Aorta (tissue), 1 donor: ENCODE data around the gene NAPG.

GRCh38 chr18:9737221-9737793, 29.2 kb downstream of the RAB31 start:
- PRO-cap: no peak

DNA sequence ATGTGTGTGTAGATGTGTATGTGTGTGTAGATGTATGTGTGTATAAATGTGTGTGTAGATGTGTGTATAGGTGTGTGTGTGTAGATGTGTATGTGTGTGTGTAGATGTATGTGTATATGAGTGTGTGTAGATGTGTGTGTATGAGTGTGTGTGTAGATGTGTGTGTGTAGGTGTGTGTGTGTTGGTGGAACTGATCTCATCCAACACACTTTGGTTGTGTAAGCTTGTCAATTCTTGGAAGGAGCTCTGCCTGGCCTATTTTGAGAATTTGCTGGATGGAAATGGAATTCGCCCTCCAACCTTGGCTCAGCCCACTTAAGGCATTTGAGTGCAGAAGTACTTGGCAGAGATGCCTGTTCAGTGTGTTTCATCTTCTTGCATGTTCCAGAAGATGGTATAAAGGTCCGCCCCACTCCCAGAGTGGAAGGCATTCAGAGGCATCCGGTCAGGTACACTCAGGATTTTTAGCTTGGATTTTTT, 61.4 kb upstream of the TXNDC2 start:
- PRO-cap: no peak

DNA sequence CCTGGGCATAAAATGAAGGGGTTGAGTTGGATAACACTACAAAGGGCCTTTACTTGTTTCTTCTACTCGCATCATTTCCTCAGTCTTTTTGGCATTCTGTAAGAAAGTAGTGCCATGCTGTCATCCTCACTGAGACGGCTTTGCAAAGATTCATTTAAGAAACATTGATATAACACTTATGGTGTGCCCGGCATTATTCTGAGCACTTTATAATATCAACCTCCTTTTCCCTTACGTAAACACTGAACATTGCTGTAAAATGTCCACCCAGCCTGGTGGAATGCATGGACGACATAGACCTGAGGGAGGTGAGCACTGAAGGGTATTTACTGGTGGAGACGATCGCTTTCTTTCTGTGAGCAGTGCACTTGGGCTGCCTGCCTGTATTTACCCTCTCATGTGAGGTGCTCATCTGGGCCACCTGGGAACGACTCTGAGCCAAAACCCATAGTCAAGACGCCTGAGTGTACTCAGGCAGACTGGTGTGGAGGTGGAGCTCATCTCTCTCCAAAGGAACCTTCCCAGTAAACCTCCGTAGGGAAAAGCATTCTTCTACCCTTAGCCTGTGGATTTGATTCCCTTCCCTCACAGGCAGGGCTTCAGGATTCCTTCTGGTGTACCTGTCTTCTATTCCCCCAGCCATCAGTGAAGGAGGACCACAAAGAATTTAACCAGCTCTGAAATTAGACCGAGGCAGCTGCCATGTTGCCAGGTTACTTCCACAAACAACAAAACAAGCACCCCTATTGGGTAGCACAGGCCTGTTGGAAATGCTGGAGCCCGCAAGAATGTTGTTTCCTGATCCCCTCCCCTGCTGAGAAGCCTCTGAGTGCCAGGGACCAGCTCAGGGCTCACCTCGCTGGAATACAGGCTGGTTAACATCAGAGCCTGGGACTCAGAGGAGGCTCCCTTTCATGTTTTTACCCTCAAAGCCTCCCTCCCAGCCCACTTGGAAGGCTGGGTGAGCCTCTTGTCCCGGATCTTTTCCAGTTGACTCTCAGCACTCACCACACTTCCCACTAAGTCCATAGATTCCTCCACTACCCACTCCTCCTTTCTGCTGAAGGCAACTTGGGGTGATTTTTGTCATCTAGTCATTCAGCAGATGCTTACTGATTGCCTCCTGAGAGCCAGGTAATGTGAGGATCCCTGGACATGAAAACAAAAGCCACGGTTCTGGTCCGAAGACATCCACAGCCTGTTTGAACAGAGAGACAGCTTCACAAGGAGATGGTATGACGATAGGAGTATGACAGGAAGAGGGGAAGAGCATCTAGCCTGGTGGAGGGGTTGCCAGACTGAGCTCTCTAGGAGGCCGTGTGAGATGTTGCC, 47.4 kb upstream of the TXNDC2 start:
- PRO-cap: no peak

DNA sequence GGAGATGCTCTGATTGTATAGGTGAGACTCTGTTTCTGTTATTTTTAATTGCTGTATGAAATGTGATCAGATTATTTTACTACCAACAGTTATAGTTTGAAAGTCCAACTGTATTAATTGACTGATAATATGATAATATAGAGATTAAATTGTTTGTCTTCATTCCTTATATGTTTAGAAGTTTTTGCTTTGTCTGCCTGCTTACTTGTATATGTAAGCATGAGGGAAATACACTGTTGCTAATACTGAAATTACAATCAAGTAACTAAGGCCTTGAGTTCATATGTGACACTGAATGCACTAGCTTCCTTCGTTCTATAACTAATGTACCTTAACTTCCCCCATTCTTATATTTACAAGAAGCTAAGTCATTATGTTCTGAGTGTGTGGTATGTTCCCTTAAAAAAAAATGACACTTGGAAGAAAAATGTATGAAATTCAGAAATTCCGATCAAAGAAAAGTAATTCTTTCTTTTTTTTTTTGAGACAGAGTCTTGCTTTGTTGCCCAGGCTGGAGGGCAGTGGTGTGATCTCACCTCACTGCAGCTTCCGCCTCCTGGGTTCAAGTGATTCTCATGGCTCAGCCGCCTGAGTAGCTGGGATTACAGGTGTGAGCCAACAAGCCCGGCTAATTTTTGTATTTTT, 42.9 kb downstream of the VAPA start:
- PRO-cap: no peak

DNA sequence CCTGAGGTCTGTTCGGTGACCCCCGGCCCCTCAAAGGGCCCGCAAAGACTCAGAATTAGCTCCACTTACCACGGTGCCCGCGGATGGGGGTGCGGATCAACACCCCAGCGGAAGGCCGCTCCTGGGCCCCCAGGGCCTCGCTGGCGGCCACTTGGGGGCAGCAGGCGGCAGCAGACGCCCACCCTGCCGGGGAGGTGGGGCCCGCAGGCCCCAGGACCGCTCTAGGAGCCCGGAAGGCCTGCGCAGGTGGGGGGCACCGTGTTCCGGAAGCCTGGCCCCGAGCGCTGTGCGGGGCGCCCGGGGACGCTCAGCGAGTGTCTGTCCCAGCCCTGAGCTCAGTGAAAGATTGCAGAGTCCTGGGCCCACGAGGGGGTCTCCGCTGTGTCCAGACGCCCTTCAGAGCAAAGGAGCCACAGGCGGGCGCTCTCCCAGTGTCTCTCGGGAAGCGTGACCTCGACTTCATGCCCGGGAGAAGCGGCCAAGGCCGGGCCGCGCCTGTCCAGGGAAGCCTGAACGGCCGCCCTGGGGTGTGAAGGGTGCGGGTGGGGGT, 118.7 kb downstream of the VAPA start:
- PRO-cap: no peak

- PRO-cap: no peak
Measured at GRCh38 chr18:10140828-10141476, 227.1 kb downstream of the VAPA start.

DNA sequence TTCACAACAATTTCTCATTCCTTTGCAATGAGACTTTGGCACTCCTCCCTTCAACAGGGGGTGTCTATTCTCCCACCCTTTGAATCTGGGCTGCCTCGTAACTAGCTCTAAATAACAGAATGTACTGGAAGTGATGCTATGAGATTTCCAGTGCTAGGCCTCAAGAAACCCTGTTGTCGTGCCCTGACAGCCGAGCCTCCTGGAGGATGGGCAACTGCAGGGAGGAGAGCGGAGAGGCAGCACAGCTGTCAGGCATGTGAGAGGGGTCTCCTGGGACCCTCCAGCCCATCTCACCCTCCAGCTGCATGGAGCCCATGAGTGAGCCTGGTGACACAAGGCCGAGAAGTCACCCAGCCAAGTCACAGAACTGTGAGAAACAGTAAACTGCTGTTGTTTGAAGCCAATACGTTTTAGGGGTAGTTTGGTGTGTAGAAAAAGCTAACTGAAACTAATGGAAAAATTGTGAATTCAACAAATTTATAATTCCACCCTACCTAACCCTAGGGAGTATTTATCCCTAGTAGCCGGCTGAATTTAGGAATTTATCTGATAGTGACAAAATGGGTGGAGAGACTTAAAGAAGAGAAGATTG, 103.0 kb upstream of the APCDD1 start:
- PRO-cap: no peak

DNA sequence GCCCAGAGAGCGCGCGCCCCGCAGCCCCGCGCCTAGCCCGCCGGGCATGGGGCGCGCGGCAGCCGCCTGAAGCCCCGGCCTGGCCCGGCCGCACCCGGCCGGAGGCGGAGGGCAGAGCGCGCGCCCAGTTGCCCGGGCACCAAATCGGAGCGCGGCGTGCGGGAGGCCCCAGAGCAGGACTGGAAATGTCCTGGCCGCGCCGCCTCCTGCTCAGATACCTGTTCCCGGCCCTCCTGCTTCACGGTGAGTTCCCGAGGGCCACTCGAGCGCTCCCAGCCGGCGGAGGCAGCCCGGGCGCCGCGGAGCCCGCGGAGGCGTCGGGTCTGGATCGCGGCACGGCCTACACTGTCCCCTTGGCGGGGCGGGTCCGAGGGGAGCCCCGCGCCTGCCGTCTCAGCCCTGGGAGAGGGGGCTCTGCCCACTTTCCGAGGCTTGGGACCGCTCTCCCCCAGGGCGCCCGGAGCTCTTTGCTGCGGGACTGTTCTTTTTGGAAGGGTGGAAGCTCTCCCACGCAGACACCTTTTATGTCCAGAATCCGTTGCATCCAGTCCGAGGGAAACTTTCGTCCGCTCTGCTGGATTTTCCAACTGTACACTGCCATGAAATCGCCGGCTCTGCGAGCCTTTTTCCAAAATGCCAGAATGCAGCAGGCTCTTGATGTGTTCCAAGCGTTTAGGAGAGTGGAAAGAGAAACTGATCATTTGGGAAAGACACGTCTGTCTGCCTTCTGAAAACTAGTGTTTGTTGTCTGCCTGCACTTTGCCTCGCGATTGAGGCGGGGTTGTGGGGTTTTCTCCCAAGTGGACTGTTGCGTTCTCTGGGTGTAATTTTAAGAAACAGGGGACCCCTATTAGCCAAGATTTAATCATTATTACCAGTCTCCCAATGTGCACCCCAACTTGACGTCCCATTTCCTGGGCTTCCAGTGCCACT, 628 bp downstream of the APCDD1 start:
- PRO-cap: no peak

DNA sequence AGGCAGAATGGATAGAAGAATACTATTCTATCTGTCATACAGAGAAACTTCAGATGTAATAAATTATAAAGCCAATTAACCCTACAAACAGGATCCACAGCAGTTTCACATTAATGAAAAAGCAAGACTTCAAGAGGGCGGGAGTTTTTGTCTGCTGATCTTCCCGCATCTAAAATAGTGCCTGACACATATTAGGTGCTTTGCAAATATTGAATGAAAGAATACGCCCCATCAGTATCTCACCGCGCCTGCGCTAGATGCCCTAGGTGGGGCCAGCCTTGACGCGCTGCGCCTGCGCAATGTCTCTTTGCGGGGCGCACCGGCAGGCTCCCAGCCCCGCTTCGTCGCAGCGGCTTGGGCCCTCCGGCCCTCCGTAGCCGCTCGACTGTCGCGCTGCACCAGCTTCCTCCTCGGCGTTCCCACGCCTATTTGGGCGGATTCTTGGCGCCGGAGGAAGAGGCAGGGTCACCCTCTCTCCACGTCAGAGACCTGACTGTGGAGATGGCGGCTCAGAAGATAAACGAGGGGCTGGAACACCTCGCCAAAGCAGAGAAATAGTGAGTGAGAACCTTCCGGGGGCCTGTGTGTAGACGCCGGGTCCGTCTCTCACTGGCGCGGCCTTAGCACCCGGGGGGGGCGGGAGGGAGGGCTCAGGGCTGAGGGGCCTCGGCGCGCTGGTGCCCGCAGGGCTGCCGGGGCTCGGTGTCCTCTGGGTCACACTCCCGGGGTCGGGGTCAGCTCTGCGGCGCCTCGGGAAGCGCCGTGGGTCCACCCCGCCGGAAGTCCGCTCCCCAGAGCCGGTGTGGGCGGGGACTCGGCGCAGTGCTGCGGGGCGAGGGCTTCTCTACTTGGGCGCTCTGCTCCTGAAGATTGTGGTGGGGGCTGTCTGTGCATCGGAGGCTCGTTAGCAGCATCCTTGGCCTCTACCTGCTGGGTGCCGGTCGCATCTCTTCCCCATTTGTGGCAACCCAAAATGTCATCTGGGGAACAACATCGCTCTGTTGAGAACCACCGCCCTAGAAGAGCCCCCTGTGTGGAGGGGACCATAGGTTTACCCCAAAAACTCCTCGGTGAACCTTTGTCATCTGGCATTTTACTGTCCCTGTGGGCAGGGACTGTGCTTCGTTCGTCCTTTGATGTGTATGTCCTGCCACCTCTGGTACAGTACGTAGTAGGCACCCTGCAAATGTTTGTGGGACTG, at the start of gene NAPG:
NAPG (plus strand) TSS at position 426 of the 1,201 bp plus-strand sequence.
- PRO-cap: unidirectional peak, plus-strand start at position 436 of the sequence; bidirectional peak, plus-strand start at position 794 of the sequence, minus-strand start at position 789 of the sequence

DNA sequence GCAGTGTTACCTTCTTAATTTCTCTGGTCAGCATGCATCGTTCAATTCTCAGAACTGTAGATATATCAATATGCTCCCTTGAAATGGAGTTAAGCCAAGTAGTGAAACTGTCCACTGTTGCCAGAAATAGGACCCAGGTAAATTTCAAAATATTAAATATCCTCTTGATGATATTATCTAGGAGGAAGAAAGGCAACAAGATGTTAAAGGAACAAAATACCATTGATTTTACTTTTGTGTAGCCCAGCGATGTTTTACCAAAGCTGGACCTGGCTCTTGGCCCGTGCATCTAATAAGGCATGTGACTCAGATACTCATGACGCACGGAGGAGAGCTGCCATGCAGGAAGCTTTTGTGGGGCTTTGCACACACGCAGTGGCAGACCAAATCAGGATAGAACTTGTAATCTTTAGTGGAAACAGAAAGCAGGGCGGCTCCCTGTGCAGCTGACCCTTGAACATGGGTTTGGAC, 189.8 kb downstream of the NAPG start:
- PRO-cap: no peak

DNA sequence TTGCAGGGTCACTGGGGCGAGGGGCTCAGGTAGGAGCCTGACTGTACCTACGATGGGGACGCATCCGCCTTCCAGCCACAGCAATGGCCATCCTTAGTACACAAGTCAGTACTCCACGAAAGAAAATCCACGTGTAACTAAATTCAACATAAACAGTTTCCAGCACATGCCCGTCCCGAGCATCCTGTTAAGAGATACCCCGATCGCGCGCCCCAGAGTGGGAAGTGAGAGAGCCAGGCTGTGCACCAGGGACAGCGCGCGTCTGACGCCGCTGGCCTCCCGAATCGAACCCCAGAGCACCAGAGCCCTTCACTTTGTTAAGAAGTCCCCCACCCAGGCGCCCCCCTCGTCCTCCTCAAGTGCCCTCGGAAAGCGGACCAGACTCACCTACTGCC, 1.2 kb downstream of the PIEZO2 start:
- PRO-cap: no peak

- PRO-cap: no peak
Measured at GRCh38 chr18:11161660-11161916, 12.2 kb upstream of the PIEZO2 start.

- PRO-cap: no peak
Measured at GRCh38 chr18:11751722-11753157, 63.2 kb downstream of the GNAL start.

DNA sequence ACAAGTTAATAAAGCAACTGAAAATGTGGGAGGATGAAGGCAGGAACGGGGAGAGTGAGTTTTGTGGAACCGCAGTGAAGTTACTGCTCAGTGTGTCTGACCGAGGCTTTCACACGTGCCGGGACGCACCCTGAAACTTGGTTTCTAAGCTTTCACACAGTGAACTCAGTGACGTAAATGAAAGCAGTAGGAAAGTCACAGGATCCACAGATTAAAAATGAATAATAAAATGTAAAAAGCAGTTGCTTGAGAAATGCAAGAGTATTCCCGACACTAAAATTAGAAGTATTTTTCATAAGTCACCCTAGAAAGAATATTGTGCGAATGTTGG, 32.7 kb upstream of the CHMP1B start:
- PRO-cap: no peak

GRCh38 chr18:11849577-11850540, 1.4 kb upstream of the CHMP1B start:
- PRO-cap: bidirectional peak, plus-strand start at chr18:11850215, minus-strand start at chr18:11850052

- PRO-cap: no peak
Measured at GRCh38 chr18:11907548-11908004, 541 bp downstream of the MPPE1 start.

- PRO-cap: no peak
Measured at GRCh38 chr18:11946761-11947023, 34.6 kb upstream of the IMPA2 start.

DNA sequence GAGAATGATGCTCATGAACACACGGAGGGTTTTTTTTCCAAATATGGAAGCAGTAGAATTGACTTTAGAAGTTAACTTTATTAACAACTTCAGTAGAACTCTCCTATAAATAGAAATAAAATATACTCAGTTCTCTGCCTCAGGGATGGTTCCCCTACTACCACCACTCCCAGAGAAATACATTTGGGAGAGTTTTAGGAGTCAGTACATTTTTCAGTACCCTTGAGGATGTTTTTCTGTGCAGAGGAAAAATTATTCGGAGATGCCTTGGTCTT, 16.9 kb upstream of the IMPA2 start:
- PRO-cap: no peak

DNA sequence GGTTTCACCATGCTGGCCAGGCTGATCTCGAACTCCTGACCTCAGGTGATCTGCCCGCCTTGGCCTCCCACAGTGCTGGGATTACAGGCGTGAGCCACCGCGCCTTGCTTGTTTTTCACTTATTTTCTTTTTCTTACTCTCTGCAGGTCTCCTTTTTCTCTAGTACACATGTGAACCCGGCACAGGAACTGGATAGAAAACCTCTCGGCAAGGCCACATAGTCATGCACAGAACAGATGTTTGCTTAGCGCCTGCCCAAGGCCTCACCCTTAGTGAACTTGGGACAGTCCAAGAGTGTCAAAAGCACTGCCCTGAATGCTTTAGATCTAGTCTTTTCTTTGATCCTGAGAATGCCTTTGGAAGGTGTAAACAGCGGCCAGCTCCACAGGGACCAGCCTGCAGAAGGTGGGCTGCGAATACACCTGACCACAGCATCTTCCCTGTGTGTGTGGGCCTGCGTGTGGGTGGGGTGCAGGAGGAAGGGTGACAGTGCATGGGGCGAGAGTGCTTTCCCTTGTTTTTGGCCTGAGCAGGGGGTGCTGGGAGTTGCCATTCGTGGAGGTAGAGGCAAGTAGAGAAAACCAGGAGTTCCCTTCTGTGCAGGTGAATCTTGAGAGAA, 27.0 kb downstream of the IMPA2 start:
- PRO-cap: no peak

GRCh38 chr18:12013211-12014018, 32.1 kb downstream of the IMPA2 start:
- PRO-cap: no peak